Spleen (tissue), 7 donors: ENCODE data around the gene SPEGNB.

DNA sequence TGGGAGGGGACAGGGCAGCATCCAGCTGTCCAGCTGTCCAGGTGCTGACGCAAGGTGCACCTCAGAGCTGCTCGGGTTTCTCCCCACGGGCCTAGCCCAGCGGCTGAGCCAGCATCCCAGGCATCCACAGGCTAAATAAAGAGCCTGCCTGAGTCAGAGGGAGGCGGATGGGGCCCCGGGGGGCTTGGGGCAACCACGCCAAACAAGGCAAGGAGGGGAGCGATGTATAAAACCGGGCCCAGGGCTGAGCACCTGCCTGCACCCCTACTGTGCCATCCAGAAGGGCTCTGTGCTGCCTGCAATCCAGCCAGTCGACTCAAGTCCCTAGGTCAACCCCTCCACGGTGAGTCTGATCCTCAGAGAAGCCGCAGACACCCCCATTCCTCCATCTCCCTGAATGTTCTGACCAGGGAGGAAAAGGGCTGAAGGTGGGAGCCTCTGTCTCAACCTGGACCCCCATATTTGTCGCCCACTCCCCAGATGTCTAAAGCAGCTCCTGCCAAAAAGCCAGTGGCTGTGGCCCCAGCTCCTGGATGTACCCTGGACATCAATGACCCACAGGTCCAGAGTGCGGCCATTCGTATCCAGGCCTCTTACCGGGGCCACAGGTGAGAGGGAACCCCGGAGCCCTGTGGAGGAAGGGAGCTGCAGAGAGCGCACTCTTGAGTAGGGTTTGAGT lies at the start of gene SPEGNB:
Gene SPEGNB, plus strand, starts transcription at position 257 of the 679 bp plus-strand sequence.
- PRO-cap, 4 experiments, result no peak in any of the 4 experiments
- RAMPAGE, long total RNA, 4 experiments, result no peak in any of the 4 experiments

GRCh38 chr2:219496872-219497466 lies 1.0 kb downstream of the SPEGNB start:
- PRO-cap, 4 experiments, result no peak in any of the 4 experiments
- RAMPAGE, long total RNA, 4 experiments, result no peak in any of the 4 experiments

DNA sequence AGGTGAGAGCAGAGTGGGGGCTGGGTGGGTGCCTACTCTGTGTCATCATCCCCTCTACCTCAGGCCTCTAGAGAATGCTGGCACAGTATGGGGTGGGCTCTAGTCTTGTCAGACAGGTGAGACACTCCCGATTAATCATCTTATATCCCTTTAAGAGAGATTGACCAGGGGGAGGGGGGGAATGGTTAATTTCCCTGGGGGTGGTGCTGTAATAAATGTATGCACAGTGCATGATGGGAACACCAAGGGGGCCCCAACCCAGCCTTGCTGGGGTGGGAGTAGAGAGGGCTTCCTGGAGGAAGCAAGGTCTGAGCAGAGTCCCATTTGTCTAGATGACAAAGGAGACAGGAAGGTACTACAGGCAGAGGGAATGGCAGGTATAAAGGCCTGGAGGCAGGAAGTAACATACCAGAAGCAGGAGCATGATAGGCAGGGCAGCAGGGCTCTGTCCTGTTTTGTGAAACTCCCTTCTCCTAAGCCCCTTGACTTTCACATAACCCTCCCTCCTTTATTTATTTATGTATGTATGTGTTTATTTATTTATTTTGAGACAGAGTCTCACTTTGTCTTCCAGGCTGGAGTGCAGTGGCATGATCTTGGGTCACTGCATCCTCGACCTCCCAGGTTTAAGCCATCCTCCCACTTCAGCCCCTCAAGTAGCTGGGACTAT lies 3.9 kb downstream of the GMPPA start:
- PRO-cap, 4 experiments, result no peak in any of the 4 experiments
- RAMPAGE, long total RNA, 4 experiments, result no peak in any of the 4 experiments

GRCh38 chr2:219520871-219521734 lies 6.8 kb downstream of the ASIC4 start:
- PRO-cap, 4 experiments, result no peak in any of the 4 experiments
- RAMPAGE, long total RNA, 4 experiments, result no peak in any of the 4 experiments

GRCh38 chr2:221443974-221444485 lies 128.1 kb downstream of the EPHA4 start:
- PRO-cap, 4 experiments, result no peak in any of the 4 experiments
- RAMPAGE, long total RNA, 4 experiments, result no peak in any of the 4 experiments

DNA sequence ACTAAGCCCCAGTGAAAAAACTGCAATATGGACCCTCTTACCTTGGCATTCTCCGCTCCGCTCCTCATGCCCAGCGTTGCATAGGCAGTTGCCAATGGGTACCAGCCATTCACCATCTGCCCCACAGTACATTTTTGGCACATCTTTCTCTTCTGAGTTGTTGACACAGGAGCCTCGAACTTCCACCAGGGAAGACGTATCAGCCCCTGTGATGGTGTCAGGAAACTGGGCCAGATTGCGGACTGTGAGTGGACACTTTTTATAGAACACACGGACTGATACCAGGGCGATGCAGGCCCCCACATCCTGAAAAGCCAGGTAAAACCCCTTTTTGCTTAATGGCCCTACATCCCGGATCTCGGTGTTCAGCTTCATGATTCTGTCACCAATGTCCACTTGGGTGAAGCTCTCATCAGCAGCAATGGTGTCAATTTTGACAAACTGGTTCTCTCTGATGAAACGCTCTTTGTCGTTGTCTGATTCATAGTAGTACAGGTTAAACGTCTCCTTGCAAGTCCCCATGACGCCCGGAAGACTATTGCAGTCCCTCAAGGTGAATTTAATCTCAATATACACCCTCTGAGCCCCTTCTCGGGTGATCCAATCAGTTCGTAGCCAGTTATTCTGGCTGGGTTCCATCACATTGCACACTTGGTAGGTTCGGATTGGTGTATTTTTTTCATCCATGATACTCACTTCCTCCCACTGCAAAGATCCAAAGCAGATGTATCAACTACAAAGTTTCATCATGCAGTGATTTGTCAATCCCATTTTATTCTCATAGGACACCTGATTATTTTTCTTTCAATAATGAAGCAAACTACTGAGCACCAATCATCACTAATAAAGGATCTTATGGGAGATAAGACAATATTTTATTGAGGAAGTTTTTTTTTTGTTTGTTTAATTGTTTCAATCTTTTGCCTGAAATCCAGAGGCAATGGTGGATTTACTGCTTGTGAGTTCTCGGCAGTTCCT lies 8.1 kb downstream of the EPHA4 start:
- PRO-cap, 4 experiments, result no peak in any of the 4 experiments
- RAMPAGE, long total RNA, 4 experiments, result no peak in any of the 4 experiments

- PRO-cap, 4 experiments, result no peak in any of the 4 experiments
- RAMPAGE, long total RNA, 4 experiments, result no peak in any of the 4 experiments
Observed at GRCh38 chr2:222452364-222453055, 28.2 kb downstream of the SGPP2 start.

GRCh38 chr2:222555029-222555773 lies 100.7 kb downstream of the FARSB start:
- PRO-cap, 4 experiments, result no peak in any of the 4 experiments
- RAMPAGE, long total RNA, 4 experiments, result no peak in any of the 4 experiments

GRCh38 chr2:222714590-222715029 lies 43.2 kb downstream of the MOGAT1 start:
- PRO-cap, 4 experiments, result no peak in any of the 4 experiments
- RAMPAGE, long total RNA, 4 experiments, result no peak in any of the 4 experiments

- PRO-cap, 4 experiments, result no peak in any of the 4 experiments
- RAMPAGE, long total RNA, 4 experiments, result no peak in any of the 4 experiments
Observed at GRCh38 chr2:222859876-222860325, 935 bp upstream of the ACSL3 start.

DNA sequence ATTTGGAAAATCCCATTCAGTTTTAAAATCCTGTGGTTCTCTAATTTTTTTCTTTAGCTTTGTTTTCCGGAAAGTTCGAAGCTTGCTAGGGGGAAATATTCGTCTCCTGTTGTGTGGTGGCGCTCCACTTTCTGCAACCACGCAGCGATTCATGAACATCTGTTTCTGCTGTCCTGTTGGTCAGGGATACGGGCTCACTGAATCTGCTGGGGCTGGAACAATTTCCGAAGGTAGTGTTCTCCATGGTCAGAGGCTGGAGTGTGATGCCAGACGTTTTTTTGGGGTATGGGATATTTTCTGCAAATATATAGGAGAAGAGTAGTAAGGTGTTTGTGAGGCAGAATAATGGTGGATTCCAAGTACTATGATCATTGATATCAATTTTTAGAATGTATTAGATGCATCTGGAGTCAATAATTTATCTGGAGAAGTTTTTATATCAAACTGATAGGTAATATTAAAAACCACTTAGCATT lies 66.2 kb downstream of the ACSL3 start:
- PRO-cap, 4 experiments, result no peak in any of the 4 experiments
- RAMPAGE, long total RNA, 4 experiments, result no peak in any of the 4 experiments

GRCh38 chr2:222930550-222930881 lies 69.7 kb downstream of the ACSL3 start:
- PRO-cap, 4 experiments, result no peak in any of the 4 experiments
- RAMPAGE, long total RNA, 4 experiments, result no peak in any of the 4 experiments

DNA sequence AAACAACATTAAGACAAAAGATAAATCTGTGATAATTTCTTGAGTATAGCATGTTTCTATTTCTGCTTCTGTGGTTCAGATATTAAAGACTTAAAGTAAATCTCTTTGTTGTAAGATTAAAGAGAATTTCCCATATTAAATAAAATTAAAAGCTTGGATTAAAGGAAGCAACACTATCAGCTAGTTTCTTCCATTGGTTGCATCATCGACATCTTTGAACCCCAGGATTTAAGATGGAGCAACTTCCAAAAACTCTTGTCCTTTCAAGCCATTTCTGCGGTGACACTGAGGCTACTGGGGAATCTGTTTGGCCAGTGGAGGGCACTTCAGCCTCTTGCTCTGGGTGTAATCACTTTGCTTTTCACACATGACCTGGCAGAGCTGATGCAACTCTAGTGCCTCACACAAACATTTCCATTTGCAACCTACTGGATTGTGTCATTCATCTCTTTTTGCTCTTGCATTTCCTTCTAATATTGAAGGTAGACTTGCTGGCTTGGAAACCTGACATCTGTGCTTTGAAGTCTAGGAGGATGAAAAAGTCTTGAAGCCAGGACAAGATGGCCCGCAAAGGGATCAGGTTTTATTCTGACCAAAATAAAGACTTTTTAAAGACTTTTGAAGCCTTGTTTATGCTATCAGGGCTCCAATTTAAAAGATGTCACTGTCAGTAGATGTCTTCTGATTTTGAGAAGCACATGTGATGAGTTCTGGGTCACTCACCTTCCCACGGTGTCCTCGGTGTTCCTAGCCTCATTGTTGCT lies 70.0 kb upstream of the KCNE4 start:
- PRO-cap, 4 experiments, result no peak in any of the 4 experiments
- RAMPAGE, long total RNA, 4 experiments, result no peak in any of the 4 experiments

DNA sequence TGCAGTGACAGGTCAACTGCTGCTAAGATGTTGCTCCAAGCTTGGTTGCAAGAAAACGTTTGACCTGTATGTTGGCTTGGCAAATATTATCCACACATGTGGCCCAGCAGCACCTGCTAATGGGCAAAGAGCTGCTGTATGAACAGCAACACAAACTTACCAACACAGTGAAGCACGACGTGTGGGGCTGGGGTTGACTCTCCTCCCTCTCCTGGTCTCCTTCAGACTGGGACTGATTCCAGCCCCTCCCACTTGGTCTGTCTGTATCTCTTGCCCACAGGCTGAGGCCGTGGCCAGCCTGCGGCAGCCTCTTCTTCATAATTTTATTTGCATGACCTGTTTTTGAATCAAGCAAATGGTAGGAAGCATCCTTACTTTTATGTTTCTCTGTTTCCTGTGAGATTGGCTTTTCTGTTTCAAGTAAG lies 3.9 kb downstream of the KCNE4 start:
- PRO-cap, 4 experiments, result no peak in any of the 4 experiments
- RAMPAGE, long total RNA, 4 experiments, result no peak in any of the 4 experiments

DNA sequence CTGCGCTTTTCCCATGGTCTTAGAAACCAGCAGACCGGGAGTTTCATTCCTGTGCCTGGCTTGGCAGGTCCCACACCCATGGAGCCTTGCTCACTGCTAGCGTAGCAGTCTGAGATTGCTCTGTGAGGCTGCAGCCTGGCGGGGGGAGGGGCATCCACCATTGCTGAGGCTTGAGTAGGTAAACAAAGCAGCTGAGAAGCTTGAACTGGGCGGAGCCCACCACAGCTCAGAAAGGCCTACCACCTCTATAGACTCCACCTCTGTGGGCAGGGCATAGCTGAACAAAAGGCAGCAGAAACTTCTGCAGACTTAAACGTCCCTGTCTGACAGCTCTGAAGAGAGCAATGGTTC lies 271.4 kb downstream of the SCG2 start:
- PRO-cap, 4 experiments, result no peak in any of the 4 experiments
- RAMPAGE, long total RNA, 4 experiments, result no peak in any of the 4 experiments

GRCh38 chr2:223612601-223613858 lies 10.9 kb upstream of the SCG2 start:
- PRO-cap, 4 experiments, result no peak in any of the 4 experiments
- RAMPAGE, long total RNA, 4 experiments, result no peak in any of the 4 experiments

DNA sequence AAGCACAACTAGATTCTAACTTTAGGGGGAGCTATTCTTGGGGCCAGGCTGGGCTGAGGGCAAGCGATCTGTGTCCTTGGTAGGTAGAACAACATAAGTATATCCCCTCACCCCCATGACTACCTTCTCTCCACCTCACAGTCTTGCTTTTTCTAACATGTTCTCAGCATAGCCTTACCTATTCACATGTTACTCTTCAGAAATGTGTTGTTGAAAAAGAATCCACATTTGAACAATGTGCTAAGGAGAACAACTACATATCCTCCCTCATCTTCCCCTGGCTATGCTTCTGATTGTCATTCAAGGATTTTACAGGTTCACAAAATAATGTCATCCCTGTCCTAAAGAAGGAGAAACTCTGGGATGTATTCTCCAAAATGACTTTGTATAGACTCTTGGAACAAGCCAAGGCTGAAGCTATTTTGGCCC lies 96.3 kb upstream of the SCG2 start:
- PRO-cap, 4 experiments, result peak in 1 of 4 experiments; most common plus-strand start position 148 of the sequence (in 1)
- RAMPAGE, long total RNA, 4 experiments, result no peak in any of the 4 experiments

DNA sequence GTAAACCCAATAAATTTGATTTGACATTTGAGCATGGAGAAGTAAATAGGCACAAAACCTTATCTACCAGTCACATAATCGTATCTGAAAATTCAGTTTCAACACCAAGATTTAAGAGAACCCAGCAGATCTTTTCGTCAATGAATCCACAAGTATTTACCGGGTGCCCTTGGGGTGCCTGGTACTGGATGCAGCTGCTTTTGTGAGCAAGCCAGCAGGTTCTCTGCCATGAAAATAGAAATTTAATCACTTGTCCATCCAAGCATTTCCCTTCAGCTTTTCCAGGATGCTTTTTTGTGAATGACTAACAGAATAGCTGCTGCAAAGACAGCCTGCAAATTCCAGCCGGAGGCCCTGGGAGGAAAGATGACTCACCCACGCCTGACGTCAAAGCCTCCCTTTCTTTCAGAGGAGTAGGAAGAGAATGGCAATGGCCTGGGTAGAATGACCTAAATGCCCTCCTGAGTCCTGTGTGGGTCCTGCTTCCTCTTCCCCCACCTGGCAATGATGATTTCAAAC lies 112.0 kb downstream of the AP1S3 start:
- PRO-cap, 4 experiments, result no peak in any of the 4 experiments
- RAMPAGE, long total RNA, 4 experiments, result no peak in any of the 4 experiments

DNA sequence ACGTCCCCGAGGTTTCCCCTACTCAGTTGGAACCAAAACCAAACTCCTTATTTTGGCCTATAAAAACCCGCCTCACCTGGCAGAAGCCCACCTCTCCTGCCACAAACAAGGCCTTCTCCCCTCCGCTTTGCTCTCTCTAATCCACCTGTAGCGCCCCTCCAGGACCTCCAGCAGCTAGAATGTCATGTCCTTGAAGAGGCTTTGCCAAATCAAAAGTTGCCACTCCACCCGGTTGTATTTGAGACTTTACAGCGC lies 681 bp downstream of the AP1S3 start:
- PRO-cap, 4 experiments, result peak in 1 of 4 experiments; most common minus-strand start position 129 of the sequence (in 1)
- RAMPAGE, long total RNA, 4 experiments, result no peak in any of the 4 experiments

DNA sequence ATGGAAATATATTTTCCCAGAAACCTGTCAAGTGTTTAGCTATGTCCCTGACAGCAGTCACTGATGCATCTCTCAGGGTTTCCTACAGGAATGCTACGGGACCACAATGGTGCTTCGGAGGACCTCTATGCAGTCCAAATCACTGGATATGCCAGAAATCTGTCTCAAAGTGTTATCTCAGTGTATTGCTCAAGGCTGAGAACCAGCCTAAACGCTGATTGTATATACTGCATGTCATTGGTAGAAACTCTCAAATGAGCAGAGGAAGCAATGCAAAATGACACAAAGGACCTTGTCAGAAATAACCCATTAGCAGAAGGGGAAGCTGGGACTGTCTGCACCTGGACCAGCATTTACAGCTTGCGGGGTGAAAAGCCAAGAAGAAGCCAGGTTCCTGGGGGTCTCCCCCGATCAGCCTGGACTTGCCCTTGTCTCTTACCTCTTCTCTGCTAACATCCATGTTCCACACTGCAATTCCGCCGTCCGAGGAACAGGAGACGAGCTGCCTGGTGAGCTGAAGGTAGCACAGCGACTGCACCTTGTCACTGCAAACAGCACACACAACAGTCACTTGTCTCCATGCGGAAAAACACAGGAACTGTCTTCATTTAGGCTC lies 51.2 kb downstream of the WDFY1 start:
- PRO-cap, 4 experiments, result peak in 2 of 4 experiments; most common plus-strand start position 312 of the sequence (in 2); most common minus-strand start position 216 of the sequence (in 1)
- RAMPAGE, long total RNA, 4 experiments, result no peak in any of the 4 experiments